ENCODE measurements around a stretch of chr1.

- PRO-cap, 3 experiments, result no peak in any of the 3 experiments
- RAMPAGE, long total RNA, 2 experiments, result no peak in any of the 2 experiments
- RRBS, result no CpG with 5 or more reads among the region's 4 CpGs
Observed at GRCh38 chr1:236459839-236460168, 64.0 kb upstream of the LGALS8 start.

GRCh38 chr1:236494535-236495253 is 29.1 kb upstream of the LGALS8 start:
- PRO-cap, 3 experiments, result no peak in any of the 3 experiments
- RAMPAGE, long total RNA, 2 experiments, result no peak in any of the 2 experiments
- RRBS, result no CpG with 5 or more reads among the region's 10 CpGs

DNA sequence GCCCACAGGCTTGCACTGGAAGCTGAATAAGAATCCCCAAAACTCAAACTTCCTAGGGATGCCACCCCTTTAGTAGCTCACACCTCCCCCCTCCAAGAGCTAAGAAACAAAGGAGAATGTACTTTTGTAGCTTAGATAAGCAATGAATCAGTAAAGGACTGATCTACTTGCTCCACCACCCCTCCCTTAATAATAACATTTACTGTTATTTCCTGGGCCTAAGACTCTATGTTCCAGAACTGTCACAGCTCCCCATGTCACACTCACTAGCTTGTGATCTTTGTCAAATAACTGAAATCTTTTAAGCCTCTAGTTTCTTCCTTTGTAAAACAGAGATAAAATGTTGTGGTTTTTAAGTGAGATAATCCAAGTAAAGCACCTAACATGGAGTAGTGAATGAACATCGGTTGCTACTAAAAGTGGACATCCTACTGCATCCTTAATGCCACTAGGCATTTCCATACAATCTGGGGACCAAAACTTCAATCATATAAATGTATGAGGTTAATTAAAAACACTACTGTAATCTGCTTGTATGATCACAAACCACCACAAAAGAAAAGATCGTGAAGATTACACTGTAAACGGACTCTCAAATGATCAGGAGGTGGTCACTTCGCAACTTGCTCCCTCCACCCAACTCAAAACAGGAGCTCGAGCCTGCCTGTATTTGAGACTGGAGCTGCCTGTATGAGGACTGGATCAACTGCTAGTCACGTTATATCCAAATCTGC is 27.6 kb downstream of the LGALS8 start:
- PRO-cap, 3 experiments, result no peak in any of the 3 experiments
- RAMPAGE, long total RNA, 2 experiments, result no peak in any of the 2 experiments
- RRBS, result no CpG with 5 or more reads among the region's 6 CpGs

- PRO-cap, 3 experiments, result no peak in any of the 3 experiments
- RAMPAGE, long total RNA, 2 experiments, result no peak in any of the 2 experiments
- RRBS, result no CpG with 5 or more reads among the region's 18 CpGs
Observed at GRCh38 chr1:236638818-236639488, 34.6 kb upstream of the HEATR1 start.

GRCh38 chr1:236701826-236702122 is 15.5 kb downstream of the ACTN2 start:
- PRO-cap, 3 experiments, result no peak in any of the 3 experiments
- RAMPAGE, long total RNA, 2 experiments, result no peak in any of the 2 experiments
- RRBS, result no CpG with 5 or more reads among the region's 2 CpGs

DNA sequence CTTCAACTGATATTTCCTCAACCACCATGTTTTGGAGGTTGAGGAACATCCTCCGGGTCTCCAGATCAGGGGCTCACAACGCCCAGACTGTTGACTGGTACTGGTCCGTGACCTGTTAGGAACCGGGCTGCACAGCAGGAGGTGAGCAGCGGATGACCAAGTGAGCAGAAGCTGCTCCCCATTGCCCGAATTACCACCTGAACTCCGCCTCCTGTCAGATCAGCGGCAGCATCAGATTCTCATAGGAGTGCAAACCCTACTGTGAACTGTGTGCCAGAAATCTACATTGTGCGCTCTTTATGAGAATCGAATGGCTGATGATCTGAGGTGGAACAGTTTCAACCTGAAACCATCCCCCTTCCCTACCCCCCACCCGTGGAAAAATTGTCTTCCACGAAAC is 24.2 kb downstream of the ACTN2 start:
- PRO-cap, 3 experiments, result no peak in any of the 3 experiments
- RAMPAGE, long total RNA, 2 experiments, result no peak in any of the 2 experiments
- RRBS, result 91% methylated on average over 2 of the region's 12 CpGs

DNA sequence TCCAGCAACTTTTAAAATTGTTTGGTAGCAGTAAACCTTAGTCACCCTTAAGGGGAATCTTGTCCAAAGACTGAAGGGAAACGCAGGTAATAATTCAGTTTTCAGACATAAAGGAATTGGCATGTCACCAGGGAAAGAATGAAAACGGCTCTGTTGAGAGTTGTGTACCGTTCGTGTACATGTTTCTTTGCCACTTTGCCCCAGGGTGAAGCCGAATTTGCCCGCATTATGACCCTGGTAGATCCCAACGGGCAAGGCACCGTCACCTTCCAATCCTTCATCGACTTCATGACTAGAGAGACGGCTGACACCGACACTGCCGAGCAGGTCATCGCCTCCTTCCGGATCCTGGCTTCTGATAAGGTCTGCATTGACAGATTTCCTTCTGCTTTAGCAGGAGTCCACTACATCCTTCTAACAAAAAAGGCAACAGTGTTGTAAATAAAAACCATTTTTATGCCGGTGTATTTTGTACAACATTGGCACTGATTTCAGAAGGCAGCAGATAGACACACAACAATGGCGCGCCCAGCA is 34.2 kb upstream of the MTR start:
- PRO-cap, 3 experiments, result no peak in any of the 3 experiments
- RAMPAGE, long total RNA, 2 experiments, result no peak in any of the 2 experiments
- RRBS, result 100% methylated on average over 2 of the region's 17 CpGs

- PRO-cap, 3 experiments, result no peak in any of the 3 experiments
- RAMPAGE, long total RNA, 2 experiments, result no peak in any of the 2 experiments
- RRBS, result no CpG with 5 or more reads among the region's 1 CpG
Observed at GRCh38 chr1:237045131-237045602, 3.2 kb downstream of the RYR2 start.

- PRO-cap, 3 experiments, result no peak in any of the 3 experiments
- RAMPAGE, long total RNA, 2 experiments, result no peak in any of the 2 experiments
- RRBS, result no CpG with 5 or more reads among the region's 5 CpGs
Observed at GRCh38 chr1:237716783-237717365, 173.8 kb downstream of the ZP4 start.

- PRO-cap, 3 experiments, result peak in 3 of 3 experiments; most common plus-strand start chr1:237864593 (in 3)
- RAMPAGE, long total RNA, 2 experiments, result no peak in any of the 2 experiments
- RRBS, result 0% methylated on average over 4 of the region's 20 CpGs
Observed at GRCh38 chr1:237864431-237864867, 26.3 kb downstream of the ZP4 start.

DNA sequence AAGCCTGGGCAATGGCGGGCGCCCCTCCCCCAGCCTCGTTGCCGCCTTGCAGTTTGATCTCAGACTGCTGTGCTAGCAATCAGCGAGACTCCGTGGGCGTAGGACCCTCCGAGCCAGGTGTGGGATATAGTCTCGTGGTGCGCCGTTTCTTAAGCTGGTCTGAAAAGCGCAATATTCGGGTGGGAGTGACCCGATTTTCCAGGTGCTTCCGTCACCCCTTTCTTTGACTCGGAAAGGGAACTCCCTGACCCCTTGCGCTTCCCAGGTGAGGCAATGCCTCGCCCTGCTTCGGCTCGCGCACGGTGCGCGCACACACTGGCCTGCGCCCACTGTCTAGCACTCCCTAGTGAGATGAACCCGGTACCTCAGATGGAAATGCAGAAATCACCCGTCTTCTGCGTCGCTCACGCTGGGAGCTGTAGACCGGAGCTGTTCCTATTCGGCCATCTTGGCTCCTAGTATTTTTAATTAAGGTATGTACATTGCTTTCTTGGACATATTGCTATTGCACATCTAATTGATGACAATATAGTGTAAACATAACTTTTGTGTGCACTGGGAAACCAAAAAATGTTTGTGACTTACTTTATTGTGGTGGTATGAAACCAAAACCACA is 242.8 kb downstream of the CHRM3 start:
- PRO-cap, 3 experiments, result no peak in any of the 3 experiments
- RAMPAGE, long total RNA, 2 experiments, result no peak in any of the 2 experiments
- RRBS, result no CpG with 5 or more reads among the region's 32 CpGs

- PRO-cap, 3 experiments, result no peak in any of the 3 experiments
- RAMPAGE, long total RNA, 2 experiments, result no peak in any of the 2 experiments
- RRBS, result no CpG with 5 or more reads among the region's 5 CpGs
Observed at GRCh38 chr1:241532963-241533273, 740 bp downstream of the KMO start.

GRCh38 chr1:241640796-241641681 is 870 bp upstream of the CHML start:
- PRO-cap, 3 experiments, result no peak in any of the 3 experiments
- RAMPAGE, long total RNA, 2 experiments, result no peak in any of the 2 experiments
- RRBS, result no CpG with 5 or more reads among the region's 13 CpGs

DNA sequence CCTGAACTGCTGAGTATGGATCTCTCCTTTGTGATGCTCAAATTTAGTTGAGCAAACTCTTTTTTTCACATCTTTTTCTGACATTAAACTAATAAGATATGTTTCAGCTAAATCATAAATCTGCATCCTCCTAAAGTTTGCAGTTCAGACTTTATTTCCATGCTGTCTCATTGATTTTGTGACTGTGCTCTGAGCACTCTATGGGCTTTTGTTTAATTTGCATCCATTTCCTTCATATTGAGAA is 56.9 kb downstream of the WDR64 start:
- PRO-cap, 3 experiments, result no peak in any of the 3 experiments
- RAMPAGE, long total RNA, 2 experiments, result no peak in any of the 2 experiments

DNA sequence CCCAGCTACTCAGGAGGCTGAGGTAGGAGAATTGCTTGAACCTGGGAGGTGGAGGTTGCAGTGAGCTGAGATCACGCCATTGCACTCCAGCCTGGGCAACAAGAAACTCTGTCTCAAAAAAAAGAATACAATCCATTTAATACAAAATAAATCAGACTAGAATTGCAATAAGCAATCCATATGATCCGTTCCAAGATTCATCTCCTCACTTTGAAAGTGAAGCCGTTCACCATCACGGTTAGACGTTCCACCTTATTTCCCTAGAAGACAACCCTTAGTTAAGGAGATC is 14.9 kb downstream of the CEP170 start:
- PRO-cap, 3 experiments, result no peak in any of the 3 experiments
- RAMPAGE, long total RNA, 2 experiments, result no peak in any of the 2 experiments
- RRBS, result no CpG with 5 or more reads among the region's 5 CpGs

GRCh38 chr1:243344020-243344375 is 88.2 kb downstream of the SDCCAG8 start:
- PRO-cap, 3 experiments, result no peak in any of the 3 experiments
- RAMPAGE, long total RNA, 2 experiments, result no peak in any of the 2 experiments
- RRBS, result no CpG with 5 or more reads among the region's 2 CpGs

DNA sequence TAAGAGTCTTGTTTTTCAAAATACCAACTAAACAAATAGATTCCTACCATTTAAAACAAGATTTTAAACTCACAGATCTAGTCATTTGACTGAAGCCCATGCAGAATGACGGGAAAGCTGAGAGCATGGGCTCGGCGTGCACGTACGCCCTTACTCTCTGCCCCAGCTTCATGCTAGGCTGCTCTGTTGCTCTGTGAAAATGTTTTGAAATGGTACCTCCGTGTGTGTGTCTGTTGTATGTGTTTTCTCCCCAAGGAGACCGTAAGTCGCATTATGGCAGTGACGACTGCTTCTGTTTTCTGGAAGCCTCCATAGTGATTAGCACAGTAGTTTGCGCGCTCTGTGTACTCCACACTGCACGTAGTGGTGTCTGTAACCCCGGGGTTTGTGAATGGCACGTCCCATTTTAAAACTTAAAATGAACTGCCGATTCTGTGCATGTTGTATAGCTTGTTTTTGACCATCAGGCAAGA is 165.4 kb downstream of the SDCCAG8 start:
- PRO-cap, 3 experiments, result no peak in any of the 3 experiments
- RAMPAGE, long total RNA, 2 experiments, result no peak in any of the 2 experiments
- RRBS, result no CpG with 5 or more reads among the region's 15 CpGs

DNA sequence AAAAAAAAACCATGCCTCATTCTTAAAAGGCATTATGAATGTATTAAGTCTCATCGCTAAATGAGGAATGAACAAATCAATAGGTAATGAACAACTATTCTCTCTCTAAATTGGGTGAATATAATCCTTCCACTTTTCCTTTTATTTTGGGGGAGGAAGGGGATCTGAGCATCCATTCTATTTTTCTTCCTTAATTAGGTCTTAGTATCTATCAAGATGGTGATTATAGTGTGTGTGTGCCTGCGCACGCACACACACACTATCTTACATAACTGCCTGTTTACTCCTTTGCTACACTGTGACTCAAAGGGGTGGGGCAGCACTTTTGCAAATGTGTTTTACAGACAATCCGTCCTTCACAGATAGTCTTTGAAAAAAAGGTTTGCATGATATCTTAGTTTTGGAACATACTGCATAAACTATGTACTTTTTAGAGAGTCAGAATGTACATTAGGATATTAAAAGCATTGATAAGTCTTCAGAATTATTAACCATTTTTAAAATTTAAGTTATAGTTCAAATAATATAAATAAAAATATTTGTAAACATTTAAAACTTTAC is 191.5 kb downstream of the SDCCAG8 start:
- PRO-cap, 3 experiments, result peak in 1 of 3 experiments; most common minus-strand start position 266 of the sequence (in 1)
- RAMPAGE, long total RNA, 2 experiments, result no peak in any of the 2 experiments
- RRBS, result no CpG with 5 or more reads among the region's 4 CpGs

- PRO-cap, 3 experiments, result no peak in any of the 3 experiments
- RAMPAGE, long total RNA, 2 experiments, result no peak in any of the 2 experiments
- RRBS, result no CpG with 5 or more reads among the region's 5 CpGs
Observed at GRCh38 chr1:243499066-243499598, 243.3 kb downstream of the SDCCAG8 start.

DNA sequence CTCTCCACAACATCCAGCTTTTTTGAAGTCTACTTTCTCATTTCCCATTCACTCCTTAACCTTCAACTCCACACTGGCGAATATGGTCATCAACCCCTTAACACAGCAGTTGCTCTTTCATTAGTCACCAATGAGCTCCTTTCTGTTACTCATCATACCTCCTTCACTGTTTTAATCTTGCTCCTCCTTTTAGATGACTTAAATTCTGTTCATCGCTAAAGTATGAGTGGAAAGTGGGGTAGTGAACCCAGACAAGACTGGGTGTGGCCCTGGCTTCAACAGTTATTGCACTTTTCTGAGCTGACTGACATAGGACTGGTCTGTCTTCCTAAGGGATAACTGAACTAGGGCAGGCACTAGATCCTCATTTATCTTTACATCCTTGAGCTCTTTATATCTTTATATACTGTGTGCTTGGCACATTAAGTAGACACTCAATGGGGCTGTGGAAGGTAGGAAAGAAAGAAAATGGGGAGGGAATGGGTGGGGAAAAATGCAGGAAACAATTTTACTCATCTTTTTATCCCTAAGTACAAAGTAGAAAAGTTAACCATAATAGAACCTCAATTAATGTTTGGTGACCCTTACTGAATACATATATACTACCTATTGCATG is 51.2 kb downstream of the AKT3 start:
- PRO-cap, 3 experiments, result no peak in any of the 3 experiments
- RAMPAGE, long total RNA, 2 experiments, result no peak in any of the 2 experiments
- RRBS, result no CpG with 5 or more reads among the region's 2 CpGs